Caco-2 (cell line): ENCODE measurements around a stretch of chr2.

DNA sequence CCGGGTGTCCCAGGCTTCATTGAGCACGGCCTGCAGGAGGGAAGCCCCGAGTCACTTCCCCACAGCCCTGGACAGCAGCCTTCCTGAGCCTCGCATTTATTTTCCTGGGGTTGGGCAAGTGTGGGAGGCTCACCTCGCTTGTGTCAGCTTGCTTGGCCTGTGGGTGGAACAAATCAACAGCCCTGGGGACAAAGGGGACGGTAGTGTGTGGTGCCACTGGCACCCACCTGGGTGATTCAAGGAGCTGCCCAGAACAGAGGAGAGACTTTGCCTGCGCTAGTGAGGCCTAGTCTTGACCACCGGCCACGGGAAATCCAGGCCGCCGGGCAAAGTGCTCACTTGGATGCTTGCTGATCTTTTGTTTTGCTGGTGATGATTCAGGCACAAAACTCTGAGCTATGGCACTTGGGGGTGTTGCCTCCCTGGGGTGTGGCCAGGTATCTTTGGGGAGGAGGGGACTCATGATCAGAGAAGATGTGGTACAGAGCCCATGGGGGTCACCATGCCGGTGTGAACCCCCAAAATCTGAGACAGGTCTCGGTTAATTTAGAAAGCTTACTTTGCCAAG, 1.5 kb downstream of the GAL3ST2 start:
- PRO-cap: no peak
- RRBS: no CpG with 5 or more reads among the region's 13 CpGs

GRCh38 chr2:241804417-241805347, 4.3 kb upstream of the NEU4 start:
- PRO-cap: no peak
- RRBS: 93% methylated on average over 3 of the region's 32 CpGs

- PRO-cap: no peak
- RRBS: 74% methylated on average over 5 of the region's 33 CpGs
These were observed 1.1 kb upstream of the PDCD1 start for GRCh38 chr2:241859442-241860622.

DNA sequence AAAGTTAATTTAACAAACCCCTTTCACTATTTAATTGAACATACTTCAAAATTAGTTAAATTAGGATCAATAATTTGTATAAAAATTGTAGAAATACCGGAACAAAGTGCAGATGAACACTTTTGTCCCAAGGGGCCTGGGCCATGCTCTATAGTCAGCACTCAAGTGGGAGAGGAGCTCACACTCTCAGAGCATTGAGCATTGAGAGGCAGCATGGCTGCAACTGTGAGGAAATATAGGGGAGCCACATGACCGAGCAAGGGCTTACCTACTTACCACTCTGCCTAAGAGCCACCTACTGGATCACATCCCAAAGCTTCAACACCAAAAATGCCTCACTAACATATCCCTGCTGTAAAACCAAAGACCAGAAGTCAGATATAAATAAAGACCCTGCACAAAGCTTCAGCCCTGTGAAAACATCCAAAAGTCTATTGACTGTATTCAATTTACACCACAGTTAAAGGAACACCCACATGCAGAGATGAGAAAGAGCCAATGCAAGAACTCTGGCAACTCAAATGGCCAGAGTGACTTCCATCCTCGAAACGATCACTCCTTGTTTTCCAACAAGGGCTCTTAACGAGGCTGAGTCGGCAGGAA, 15.2 kb upstream of the FAM240C start:
- PRO-cap: no peak
- RRBS: no CpG with 5 or more reads among the region's 6 CpGs

- PRO-cap: no peak
- RRBS: no CpG with 5 or more reads among the region's 10 CpGs
These were observed 102.5 kb upstream of the FAM240C start for GRCh38 chr2:242002695-242003229.

DNA sequence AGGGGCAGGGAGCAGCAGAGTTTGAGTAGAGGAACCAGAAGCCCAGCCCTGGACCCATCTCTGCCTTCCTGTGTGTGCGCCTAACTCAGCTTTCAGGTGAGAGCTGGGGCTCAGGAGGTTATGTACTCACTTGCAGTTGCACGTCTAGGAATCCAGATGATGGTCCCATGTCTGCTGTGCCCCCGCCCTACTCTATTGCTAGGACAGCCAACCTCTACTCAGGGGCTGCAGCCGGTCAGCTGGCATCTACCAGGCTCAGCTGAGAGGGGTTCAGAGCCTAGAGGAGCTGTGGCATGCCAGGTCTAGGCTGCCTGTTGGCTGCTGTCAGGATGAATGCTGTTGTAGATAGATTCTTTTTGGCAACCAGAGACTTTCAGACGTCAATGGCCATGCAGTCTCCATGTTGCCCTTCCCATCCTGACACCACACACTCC, 183.7 kb upstream of the FAM240C start:
- PRO-cap: no peak
- RRBS: no CpG with 5 or more reads among the region's 5 CpGs